Parietal lobe (tissue), 2 donors: ENCODE measurements around a stretch of chr6.

DNA sequence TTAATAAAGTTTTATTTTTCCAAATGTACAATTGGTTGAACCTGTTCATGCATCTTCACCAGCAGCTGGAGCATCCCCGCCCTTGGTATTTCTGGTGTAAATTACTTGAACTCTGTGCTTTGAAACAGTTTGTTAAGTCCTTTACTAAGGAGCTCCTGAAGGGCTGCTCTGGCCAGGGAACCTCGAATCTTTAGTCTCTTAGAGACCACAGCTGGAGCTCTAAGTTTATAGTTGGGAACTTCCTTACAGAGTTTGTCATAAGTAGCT is 64.6 kb downstream of the FAM50B start:
- RAMPAGE, long total RNA = no peak

DNA sequence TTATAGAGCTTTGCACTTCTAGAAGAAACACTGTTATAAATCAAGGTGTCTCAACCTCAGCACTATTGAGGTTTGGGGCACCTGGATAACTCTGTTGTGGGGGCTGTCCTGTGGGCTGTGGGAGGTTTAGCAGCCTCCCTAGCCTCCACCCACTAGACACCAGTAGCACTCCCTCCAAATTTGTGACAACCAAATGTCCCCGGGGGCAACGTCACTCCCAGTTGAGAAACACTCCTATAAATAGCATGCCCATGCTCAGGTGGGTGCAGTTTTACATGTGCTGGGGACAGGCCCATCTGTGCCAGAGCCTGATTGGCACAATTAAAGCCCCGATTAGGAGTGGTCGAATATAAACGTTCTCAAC is 78.9 kb downstream of the FAM50B start:
- RAMPAGE, long total RNA = no peak

GRCh38 chr6:4059040-4059828 is 19.7 kb downstream of the FAM217A start:
- RAMPAGE, long total RNA = no peak

- RAMPAGE, long total RNA = no peak
Observed at GRCh38 chr6:4253845-4254511, 118.6 kb upstream of the ECI2 start.

DNA sequence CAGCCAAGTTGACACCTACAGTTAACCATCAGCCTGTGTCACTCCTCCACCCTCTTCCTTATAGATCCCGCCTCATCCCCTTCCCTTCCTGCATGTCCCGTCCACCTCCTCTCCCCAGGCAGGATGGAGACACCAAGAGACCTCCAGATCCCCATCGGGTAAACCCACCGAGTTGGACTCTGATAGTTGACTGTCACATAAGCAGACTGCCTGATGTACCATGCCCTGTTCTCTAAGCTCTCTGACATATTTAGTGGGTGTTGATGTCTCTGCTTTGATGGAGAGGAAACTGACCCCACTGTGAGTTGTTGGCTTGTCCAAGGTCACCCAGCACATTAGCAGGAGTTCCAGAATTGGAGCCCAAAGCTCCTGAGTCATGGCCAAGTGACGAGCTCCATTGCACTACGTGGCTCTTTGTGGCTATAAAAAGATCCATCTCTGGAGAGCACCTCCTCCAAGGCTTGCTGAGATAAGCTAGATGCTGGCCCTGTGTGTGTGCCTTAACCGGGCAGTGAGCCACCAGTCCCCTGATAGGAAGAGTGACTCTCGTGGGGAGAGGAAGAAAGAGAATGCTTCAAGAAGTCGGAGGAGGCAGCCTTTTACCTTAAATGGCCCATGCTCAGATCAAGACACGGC is 235.9 kb upstream of the ECI2 start:
- RAMPAGE, long total RNA = no peak

DNA sequence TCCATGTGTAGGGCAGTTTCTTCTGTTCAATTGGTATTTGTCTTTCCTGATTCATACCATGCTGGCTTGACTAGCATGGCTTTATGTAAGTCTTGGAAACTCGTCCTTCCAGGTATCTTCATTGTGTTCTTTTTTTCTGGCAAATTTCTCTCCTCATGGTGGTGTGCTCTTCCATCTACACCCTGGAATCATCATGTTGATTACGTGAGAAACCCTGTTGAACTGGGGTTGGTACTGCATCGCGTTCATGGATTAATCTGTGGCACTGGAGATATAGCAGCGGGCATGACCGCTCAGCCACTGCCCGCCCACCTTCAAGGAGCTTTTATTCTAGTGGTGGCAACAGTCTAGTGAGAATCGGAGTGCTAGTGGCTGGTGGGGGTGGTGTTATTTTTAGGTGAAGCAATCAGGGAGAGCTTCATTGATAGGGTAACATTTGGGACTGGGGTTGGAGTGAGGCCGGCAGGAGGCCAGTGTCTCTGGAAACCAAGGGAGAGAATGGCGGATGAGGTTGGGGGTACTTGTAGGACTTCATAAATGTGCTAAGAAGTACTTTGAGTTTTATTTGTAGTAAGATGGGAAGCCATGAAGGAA is 16.9 kb downstream of the CDYL start:
- RAMPAGE, long total RNA = no peak

- RAMPAGE, long total RNA = no peak
Observed at GRCh38 chr6:5004211-5004874, 506 bp upstream of the RPP40 start.

GRCh38 chr6:5025512-5026190 is 21.8 kb upstream of the RPP40 start:
- RAMPAGE, long total RNA = no peak

- RAMPAGE, long total RNA = no peak
Observed at GRCh38 chr6:5057139-5057488, 28.0 kb upstream of the PPP1R3G start.

DNA sequence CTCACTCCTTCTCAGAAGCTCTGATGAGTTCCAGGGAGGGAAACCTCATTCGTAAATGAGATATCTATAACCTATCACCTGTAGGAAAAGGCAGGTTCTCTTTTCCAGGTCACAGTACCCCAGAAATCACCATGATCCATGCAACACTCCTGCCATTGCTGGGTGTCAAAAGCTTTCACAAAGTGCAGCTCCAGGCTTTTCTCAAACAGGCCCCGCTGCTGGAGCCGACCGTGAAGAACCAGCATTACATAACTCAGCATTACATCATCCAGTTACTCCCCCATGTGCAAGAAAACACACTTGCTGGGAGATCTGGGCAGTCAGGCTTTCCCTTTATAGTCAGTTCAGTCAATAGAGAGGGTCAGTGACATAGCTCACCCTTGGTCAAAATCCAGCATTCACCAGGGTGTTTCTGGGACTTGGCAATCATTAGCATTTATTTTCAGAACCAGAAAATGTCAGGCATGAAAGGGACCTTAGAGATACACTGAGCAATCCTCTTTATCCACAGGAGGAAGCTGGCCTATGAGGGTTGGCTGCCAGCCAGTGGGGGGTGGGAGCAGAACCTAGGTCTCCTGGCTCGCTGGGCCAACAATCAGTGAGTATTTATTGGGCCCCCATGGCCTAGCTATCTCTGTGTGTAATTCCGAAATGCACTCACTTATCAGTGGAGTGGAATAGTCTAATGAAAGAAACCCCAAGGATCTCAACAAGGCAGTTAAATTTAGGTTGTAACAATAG is 54.8 kb downstream of the LYRM4 start:
- RAMPAGE, long total RNA = no peak

DNA sequence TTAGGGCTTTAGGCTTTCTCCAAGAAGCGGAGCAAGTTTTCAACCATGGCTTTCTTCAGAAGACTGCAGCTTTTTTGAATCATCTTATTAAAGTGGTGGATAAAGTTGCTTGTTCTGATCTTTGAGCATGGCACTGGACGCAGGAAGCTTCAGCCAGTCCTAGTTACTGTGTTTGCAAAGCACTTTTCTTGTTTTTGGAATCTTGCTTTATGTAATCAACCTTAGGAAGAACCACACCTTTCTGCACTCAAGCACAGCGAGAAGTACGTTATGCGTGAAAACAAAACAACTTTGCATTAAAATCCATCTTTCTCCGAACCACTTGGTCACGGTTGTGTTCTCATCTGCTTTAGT is 520 bp downstream of the FARS2 start:
- RAMPAGE, long total RNA = no peak

- RAMPAGE, long total RNA = no peak
Observed at GRCh38 chr6:5315637-5316428, 54.5 kb downstream of the FARS2 start.

DNA sequence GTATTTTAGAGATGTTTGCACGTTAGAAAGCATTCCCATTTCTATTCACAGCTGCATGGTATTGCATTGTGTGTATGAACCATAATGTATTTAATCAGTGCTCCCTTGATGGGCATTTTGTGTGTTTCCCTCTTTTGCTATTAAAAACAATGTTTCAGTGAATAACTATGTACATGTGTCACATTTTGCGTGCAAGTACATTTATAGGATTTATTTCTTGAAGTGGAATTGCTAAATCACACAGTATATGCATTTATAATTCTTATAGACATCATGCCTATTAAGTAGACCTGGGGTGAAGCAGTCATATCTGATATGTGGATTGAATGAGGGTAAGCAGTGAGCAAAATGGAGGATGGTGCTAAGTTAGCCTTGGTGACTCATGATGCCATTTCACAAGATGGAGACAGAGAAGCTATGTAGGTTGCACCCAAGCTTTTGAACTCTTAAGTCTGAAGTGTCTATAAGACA is 187.2 kb downstream of the FARS2 start:
- RAMPAGE, long total RNA = no peak

DNA sequence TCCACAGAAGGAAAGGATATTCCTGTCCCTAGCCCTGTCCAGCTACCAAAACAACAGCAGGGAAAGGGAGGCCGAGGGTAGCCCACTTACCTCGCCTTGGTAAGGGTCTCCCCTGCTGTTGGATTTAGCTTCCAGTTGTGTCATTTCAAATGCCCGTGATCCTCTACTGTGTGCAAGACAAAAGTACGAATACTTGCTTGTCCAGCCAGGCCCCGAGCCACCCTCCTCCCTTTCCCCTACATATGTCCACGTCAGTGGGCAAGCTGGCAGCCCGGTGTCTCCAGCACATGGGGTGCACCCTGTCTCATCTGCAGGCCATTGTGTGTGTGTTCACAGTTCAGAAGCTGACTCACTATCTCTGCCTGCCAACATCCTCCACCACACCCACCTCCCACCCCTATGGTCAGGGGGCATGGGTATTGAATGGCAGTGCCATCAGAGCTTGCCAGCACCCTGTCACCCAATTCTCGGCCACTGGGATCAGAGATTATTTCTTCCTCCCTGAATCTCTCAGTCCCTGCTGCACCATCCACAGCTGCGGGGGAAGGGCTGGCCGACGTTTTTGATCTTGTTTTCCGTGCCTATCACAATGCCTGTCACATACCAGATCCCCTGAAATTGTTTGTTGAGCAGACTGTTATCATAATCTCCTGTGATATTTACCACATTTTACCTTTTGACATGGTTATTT is 195.7 kb downstream of the FARS2 start:
- RAMPAGE, long total RNA = no peak

DNA sequence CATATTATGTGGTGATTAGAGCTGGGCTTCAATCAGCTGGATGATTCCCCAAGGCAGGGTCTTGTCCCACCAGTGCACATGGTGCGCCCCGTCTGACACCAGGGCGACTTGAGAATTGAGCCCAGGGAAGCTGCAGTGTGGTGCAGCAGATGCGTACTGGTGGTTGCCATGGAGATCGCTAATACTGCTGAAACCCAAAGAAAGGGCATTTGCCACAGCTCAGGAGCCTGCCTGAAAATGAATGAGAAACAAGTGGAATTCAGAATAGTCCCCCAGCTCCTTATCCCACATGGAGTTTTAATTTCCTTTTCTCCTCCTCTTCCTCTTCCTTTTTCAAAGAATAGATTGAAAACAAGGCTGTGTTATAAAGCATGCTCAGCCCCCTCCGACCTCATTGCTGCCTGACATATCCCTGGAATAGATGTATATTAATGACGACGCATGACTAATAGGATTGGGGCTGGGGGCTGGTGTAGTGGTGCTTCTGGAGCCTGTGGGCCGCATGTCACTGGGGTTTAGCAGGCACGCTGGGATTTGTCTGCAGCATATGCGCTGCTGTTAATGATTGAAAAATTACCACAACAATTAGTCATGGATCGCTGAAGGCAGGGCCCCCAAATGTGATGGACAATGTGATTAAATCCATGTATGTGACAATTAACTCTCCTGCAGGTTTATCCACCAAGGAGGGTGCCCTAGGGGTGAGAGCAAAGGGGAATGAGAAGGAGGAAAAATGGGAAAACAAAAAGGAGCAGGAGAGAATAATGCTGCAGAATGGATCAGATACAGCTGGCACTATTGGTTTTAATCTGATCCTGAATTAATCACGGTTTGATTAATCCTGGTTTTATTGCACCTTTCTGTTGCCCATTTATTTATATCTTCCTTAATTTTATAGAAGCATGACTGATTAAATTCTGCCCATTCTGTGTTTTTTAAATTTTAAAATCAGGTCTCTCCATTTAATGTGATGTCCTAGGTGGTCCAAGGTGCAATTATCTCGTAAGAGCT is 210.7 kb downstream of the FARS2 start:
- RAMPAGE, long total RNA = no peak

- RAMPAGE, long total RNA = no peak
Observed at GRCh38 chr6:5623692-5624171, 362.4 kb downstream of the FARS2 start.

- RAMPAGE, long total RNA = no peak
Observed at GRCh38 chr6:5663253-5663747, 343.4 kb downstream of the NRN1 start.

DNA sequence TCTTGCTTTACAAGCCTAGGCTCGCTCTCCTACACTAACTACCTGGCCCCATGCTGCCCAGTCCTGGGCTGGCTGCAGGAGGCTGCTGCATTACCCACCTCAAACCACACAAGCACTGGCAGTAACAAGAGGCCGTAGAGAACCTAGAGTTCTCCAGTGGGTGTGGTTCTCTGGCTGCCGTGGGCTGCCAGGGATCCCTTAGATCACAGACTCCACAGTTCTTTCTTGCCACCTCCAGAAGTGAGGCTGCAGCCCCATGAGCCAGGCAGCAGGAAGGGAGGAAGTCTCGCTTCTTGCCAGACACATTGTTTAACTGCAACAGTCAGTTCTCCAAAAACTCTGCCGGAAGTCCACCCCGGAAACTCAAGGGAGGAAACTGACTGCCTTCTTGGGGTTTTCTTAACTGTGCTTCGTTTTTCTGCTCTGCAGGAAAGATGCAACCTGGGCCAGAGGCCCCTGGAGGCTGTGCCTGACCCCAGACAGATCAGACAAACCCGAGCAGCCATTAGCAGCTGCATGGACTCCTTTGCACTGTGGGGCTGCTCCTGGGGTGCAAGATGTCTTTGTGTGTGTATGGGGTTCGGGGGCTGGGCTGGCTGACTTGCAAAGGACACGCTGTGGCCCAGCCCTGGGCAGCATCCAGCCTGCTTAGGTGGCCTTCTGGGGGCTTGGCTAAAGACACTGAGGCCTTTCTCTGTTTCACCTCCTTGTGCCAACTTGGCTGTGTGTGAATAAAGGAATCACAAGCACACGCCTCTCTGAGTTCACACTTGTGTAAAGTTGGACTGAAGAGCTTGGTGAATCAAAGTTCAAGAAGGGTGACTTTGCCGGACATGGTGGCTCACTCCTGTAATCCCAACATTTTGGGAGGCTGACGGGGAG is 175.2 kb downstream of the NRN1 start:
- RAMPAGE, long total RNA = no peak

DNA sequence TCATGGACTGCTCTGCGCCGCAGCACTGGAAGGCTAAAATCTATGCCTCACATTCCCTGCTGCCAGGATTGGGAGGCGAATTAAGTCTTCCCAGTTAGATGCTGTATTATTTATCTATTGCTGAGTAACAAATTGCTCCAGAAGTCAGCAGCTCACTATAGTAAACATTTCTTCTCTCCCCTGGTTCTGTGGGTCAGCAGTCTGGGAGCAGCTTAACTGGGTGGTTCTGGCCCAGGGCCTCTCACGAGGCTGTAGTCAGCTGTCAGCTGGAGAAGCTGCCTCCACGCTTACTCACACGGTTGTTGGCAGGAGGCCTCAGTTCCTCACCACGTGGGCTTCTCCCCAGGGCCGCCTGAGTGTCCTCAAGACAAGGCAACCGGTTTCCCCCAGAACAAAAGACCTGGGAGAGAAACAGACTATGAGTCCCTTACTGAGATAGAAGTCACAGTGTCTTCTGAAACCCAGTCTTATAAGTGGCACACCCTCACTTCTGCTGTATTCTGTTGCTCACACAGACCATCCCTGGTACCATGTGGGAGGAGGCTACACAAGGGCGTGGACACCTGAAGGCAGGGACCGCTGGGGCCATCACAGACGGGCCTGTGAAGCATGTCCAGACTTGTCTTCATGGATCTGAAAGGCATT is 101.0 kb downstream of the NRN1 start:
- RAMPAGE, long total RNA = no peak

GRCh38 chr6:5998502-5999781 is 7.8 kb downstream of the NRN1 start:
- RAMPAGE, long total RNA = no peak